Neural crest cell (in vitro differentiated cells): ENCODE measurements around the gene MS4A6E.

DNA sequence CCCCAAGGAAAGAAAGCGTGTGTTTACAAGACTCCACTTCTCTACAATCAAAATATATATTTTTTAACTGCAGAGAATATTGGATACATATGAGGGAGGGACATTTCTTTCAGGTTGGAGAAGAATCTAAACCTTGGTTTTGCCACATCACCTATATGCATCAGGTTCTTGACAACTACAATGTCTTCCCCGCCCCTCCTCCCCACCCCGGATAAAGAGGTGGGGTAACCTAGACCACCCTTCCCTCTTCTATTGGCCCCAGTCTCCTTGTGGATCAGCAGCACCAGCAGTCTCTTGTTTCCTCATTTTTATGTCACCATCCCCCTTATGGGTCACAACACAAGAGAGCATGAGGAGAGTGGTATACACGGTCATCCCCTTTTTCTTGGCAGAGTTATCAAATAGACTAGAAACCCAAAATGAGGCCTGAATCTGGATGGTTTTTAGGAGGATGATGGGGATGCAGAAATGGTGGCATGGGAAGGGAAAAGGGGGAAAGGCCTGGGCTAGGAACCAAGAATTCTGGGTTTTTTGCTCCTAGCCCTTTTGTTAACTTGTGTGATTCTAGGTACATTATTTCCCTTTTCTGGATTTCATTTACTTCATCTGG, 1.2 kb downstream of the MS4A4E start:
- PRO-cap: no peak

DNA sequence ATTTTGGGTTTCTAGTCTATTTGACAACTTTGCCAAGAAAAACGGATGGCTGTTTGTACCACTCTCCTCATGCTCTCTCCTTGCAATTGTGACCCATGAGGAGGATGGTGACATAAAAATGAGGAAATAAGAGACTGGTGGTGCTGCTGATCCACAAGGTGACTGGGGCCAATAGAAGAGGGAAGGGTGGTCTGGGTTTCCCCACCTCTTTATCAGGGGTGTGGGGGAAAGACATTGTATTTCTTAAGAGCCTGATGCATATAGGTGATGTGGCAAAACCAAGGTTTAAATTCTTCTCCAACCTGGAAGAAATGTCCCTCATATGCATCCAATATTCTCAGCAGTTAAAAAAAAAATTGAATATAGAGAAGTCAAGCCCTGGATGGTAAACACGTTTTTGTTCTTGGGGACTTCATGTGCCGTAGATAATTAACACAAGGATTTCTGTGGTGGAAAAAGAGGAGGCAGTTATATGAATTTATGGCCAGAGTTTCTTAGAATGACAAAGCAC, 1.2 kb downstream of the MS4A4A start:
- PRO-cap: no peak

DNA sequence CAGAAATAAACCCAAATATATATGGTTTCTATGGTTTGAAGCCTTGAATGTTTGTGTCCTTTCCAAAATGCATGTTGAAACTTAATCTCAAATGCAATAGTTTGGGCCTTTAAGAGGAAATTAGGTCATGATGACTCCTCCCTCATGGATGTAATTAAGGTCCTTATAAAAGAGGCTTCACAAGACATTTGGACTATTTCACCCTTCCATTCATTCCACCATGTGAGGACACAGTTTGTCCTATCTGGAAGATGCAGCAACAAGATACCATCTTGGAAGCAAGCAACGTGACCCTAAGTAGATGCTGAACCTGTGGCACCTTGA, at the start of gene MS4A6E:
Gene MS4A6E (plus strand): TSS at position 196 of the 324 bp plus-strand sequence.
- PRO-cap: no peak

DNA sequence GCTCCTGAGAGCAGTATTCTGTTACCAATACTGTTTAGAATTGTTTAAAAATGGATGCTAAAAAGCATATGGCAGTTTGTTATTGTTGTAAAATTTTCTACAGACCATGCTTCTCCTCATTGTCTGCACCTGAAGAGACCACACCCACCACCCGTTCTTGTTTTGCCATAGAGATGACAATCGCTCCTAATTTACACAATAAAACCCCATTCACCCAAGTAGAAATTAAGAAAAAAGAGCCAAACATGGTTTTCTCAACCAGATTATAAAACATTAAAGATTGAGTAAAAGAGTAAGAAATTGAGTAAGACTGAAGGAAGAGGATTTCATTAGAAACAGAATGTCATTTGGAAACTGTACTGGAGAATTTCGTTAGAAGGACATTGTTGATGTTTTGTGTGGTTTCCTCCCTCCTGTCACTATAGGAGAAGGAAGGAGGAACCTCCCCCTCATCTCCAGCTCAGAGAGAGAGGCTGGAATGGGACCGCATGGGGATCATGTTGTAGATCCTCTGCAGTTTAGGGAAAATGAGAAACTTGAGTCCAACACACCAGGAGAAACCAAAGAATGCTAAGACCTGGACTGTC, 14.3 kb upstream of the MS4A7 start:
- PRO-cap: no peak

DNA sequence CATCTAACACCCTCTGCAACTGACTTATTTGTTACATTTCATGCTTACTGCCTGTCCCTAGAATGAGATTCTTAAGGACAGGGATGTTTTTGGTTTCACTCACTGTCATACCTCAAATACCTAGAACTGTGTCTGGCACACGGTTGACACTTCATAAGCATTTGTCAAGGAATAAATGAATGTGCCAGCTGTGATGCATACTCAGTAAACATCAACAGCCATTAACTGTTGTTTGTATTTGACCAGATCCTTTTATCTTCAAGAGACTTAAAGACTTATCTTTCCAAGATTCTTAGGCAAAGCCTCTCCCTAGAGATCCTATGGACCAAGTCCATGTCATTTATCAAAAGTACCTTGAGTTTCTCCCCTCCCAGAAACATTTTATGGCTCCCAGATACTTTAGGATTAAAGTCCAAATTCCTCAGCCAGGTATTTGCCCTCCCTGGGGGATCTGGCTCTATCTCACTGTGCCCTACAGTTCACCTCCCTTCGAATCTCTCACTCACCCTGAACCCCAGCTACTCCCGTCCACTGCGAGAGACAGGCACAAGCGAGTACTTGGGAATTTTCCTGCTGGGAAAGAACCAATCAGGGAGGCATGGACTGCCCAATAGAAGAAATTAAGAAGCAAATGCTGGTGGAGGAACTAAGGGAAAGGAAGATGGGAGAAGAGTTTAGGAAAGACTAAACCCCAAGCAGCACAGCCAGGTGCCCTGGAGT, 11.8 kb downstream of the MS4A8 start:
- PRO-cap: no peak

- PRO-cap: no peak
These were observed 802 bp downstream of the CCDC86 start for GRCh38 chr11:60842753-60843076.

DNA sequence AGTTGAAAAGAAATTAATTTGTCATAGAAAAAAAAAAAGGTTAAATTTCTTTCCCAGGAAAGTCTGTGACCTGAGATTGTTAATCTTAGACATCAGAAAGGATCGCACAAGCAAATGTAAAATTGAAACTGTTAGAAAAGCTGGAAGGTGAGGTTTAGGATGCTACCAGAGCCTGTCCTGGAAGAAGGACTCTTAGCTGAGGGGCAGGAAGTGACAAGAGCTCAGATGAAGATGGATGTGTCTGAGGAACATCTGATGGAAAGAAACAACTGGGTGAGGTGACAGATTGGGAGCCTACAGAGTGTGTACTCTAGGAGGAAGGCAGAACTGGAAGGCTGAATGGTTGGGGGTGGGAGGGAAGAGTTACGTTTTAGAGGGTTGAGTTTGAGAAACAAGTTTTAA, 2.0 kb upstream of the TMEM109 start:
- PRO-cap: no peak

DNA sequence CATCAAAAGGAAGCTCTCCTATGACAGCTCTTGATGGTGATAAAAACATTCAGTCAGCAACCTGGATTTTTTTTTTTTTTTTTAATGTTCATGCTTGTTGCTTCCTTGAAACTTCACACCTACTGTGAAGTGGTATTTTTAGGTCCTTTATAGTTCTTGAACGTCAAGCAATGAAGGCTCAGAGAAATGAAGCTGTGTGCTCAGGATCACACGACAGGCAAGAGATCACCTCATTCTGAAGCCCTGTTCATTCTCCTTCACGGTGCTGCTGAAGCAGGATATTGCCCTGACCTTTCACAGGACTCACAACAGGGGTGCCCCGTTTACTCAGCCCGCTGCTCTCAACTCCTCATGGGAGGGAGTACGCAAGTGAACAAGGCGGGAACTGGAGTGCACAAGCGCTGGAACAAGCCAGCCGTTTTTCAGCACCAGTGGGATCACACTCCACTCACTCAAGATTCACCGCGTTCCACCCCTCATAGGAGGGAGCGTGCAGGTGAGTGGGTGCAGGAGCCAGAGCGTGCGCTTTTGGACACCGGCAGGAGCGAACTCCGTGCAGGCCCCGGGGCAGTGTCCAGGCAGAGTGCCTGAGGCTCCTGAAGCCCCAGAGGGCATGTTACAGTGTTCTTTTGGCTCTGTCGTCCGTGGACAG, 1.5 kb upstream of the TMEM109 start:
- PRO-cap: bidirectional peak, plus-strand start at position 360 of the sequence, minus-strand start at position 242 of the sequence

- PRO-cap: no peak
These were observed 13.8 kb downstream of the SLC15A3 start for GRCh38 chr11:60938175-60938661.

- PRO-cap: no peak
These were observed 9.5 kb downstream of the SLC15A3 start for GRCh38 chr11:60942305-60942970.

DNA sequence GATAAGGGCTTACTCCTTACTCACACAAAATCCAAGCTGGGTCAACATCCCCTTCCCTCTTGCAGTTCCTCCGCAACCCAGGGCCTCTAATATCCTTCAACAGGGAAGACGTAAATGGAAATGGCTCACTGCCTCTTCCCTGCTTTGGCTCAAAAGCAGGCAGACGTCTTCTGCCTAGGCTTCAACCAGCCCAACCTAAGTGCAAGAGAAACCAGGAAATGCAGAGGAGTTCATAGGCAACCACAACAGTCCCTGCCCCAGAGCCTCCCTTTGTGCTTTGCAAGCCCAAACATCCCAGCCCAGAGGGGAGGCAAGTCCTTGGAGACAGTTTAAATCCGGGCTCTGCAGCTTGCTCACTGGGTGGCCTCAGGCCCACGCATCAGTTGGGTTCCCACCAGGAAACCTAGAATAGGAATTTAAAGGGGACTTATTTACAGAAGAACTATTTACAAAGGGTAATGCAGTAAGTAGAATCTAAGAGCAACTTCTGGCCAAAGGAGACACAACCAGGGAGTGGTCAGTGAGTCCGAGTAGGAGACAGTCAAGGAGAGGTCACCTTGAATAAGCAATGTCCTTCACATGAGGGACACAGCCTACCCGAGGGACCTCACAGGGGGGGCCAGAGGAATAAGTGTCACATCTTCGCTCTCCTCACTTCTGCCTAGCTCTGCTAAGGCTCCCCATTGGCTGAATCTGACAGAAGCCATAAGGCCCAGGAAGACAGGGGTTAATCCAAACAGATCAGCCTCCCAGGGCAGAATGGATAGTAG, 33.5 kb downstream of the CD6 start:
- PRO-cap: no peak

GRCh38 chr11:61066093-61066367, 36.3 kb upstream of the CD5 start:
- PRO-cap: no peak

DNA sequence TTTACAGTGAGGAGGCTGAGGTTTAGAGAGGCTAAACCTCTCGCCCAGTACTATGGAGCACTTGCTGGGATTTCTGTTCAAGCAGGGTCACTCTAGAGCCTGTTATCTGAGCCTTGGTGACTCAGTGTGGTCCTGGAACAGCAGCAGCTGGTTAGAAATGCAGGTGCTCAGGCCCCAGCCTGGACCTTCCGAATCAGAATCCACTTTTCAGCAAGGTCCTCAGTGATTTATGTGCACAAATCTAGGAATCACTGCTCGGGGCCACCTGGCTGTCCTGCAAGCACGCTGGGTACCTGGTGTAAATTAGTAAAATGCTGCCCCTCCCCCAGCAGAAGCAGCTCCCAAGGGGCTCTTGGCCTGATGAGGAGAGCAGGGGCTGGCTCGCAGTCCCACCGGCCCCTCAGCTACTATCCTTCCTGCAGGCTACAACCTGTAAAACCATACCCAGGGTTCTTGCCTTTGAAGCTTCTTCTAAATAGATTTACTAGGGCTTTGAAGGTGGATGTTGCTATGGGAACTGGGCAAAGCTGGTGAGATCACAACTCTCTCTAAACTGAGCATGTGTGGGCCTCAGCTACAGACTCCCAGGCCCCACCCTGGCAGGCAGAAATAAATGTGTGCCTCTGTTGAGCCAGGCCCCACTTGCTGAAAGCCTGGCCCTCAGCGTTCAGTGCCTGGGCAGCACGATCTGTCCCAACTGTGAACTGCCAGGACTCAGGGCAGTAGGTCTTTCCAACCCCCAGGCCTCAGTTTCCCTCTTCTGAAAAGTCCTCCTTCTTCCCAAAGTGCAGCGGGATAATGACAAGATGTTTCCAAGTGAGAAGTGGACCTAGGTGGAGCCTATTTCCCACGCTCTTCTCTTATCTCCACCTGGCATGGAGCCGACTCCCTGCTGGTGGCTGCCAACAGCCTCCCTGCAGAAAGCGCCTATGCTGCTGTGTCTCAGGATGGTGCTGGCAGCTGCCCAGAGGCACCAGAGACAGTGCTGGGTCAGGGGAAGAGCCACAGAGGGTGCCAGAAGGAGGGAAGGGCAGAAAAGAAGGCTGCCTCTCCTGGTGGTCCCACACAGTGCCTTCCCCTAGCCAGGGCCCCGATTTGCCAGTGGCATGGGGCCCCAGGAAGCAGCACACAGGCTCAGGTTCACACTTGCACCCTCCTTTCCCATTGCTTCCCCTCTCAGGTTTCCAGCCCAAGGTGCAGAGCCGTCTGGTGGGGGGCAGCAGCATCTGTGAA, 18.6 kb downstream of the CD5 start:
- PRO-cap: no peak

GRCh38 chr11:61128716-61129128, 26.4 kb downstream of the CD5 start:
- PRO-cap: no peak

DNA sequence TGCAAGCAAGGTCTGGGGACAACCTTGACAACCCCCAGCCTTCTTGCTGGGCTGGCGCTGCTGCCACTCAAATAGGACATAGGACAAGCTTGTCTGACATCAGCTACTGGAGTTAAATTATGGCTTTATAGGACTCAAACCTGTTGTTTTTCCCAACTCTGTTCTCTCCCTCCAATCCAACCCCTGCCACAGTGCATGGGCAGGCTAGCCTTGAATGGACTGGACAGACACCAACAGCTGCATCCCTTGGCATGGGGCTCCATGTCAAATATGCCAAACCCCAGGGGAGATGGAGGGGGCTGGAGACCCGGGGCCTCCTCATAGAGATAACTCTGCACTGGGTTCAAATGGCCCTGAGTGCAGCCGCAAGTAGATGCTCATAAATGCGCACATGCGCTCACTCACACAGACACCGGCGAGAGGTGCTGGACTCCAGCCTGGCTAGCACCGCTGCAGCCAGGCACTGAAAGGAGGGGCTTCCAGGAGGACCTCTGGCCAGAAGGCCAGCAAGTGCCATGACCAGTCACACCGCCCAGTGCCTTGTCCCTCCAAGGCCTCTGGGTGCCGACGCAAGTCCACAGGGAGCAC, 28.9 kb downstream of the CD5 start:
- PRO-cap: no peak

DNA sequence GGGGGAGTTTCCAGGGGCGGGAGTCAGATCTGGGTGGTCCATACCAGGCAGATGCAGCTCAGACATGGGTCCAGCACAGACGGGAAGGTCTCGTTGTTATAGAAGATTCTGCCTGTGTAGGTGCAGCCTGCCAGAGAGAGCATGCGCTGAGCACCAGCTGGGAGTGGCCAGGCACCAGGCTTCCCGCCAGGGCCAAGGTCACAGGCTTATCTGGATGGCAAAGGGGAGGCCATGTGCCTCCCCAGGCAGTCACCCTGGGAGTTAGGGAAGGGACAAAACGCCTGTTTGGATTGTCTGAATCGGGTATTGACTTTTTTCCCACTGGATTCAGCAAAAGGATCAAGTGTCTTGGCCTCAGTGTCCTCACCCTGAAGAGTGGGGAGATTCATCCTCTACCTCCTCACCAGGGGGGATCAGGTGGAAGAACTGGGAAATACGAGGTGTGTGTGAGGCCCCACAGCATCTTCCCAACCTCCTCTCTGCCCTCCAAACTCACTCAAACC, 26.5 kb downstream of the PGA5 start:
- PRO-cap: no peak

DNA sequence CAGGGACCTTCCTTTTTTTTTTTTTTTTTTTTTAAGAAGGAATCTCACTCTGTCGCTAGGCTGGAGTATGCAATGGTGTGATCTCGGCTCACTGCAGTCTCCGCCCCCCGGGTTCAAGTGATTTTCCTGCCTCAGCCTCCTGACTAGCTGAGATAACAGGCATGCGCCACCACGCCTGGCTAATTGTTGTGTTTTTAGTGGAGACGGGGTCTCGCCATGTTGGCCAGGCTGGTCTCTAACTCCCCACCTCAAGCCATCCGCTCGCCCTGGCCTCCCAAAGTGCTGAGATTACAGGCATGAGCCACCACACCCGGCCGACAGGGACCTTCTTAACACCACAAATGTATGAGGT, 11.3 kb downstream of the TKFC start:
- PRO-cap: no peak

GRCh38 chr11:61454183-61455027, 24.5 kb downstream of the SDHAF2 start:
- PRO-cap: no peak

GRCh38 chr11:61477659-61478077, 3.3 kb upstream of the PPP1R32 start:
- PRO-cap: no peak

GRCh38 chr11:61498648-61499293, 9.8 kb upstream of the LRRC10B start:
- PRO-cap: bidirectional peak, plus-strand start at chr11:61499163, minus-strand start at chr11:61498848